Amniotic epithelial cell (primary cell): ENCODE measurements around a stretch of chr7.

DNA sequence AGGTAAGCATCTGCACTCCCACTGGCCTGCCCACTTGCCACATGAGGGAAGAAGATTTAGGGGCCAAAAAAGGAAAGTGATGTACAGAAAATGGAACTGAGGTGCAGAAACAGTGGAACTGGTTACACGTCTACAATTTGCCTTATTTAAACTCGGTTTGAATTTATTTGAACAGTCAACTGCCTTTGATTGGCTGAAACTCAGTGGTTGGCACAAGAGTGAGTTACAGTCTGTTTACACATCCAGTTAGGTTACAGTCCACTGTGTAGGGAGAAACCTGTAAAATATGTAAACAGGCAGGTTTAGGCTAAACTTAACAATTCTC lies 40.2 kb upstream of the RELN start:
- RRBS, result no CpG with 5 or more reads among the region's 2 CpGs

GRCh38 chr7:104936319-104937184 lies 77.5 kb upstream of the KMT2E start:
- RRBS, result no CpG with 5 or more reads among the region's 11 CpGs

DNA sequence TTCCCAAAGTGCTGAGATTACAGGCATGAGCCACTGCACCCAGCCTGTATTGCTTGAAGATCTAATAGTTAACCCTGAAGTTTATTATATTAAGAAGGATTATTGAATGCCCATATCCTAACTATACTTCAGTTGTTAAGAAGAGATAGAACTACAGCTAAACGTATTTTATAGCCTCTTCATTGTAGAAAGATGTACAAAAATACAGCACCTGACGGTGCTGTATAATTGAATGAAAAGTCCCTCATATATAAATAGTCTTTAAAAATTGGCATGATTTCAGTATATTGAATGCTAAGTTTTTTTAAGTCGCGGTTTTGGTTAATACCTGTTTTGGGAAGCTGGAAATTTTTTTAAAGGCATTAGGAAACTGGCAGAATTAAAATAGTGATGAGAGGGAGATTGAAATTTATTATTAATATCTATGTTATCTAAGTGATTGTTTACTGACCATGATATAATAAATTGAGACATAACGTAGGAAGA lies 38.9 kb downstream of the KMT2E start:
- RRBS, result no CpG with 5 or more reads among the region's 5 CpGs

- RRBS, result no CpG with 5 or more reads among the region's 5 CpGs
These were observed 59.4 kb downstream of the KMT2E start for GRCh38 chr7:105073344-105073963.

DNA sequence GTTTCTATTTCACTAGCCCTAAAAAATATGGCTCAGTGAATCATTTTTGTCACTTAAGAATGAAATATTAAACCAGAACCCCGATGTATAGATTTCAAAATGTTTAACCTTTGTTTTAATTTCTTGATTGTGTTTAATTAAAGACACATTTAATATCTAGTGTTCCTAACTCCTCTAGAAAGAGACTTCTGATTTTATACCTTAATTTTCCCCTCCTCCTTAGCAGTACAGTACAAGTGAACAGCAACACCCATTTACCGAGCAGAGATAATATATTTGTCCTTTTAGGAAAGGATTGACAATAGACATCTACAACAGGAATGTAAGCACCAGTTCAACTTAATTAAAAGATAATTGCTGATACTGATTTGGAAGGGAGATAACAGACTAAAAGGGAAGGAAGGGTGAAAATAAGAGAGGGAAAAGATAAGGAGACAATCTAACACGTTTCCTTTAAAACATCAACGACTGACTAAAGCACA lies 119.4 kb downstream of the SRPK2 start:
- RRBS, result no CpG with 5 or more reads among the region's 4 CpGs

DNA sequence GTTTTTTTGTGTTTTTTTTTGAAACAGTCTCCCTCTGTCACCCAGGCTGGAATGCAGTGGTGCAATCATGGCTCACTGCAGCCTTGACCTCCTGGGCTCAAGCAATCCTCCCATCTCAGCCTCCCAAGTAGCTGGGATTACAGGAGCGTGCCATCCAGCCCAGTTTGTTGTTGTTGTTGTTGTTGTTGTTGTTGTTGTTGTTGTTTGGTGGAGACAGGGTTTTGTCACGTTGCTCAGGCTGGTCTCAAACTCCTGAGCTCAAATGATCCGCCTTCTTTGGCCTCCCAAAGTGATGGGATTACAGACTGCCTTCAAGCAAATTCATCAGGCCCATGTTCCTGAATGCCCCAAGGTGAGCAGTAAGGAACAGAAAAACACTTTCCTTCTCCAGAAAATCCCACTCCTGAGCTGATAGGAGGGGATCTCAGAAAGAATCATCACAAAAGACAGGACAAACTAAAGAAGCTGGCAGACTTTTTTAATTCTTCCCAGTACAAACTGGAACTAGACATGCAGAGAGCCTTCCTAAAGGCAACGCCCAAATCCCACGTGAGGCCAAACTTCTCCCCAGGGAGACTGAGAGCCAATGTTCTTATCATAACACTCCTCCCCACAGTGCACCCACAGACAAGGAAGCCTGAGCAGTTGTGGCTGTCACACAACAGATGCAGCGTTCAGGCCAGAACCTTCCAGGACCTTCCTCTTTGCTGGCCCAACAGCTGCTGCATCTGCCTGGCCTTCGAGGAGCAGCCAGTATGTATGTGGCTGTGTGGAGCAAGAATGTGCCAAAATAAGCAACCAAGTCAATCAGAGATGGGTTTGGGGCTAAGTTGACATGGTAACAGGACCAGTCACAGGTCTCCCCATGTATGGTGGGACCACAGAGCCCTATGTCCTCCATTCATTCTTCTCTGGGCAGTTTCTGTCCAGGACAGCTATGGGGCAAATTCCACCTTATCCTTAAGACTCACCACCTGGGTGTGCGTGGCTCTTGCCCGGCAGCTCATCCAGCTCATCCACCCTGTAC lies 35.1 kb downstream of the SRPK2 start:
- RRBS, result no CpG with 5 or more reads among the region's 9 CpGs

- RRBS, result no CpG with 5 or more reads among the region's 5 CpGs
These were observed 34.5 kb downstream of the PUS7 start for GRCh38 chr7:105487469-105488108.

DNA sequence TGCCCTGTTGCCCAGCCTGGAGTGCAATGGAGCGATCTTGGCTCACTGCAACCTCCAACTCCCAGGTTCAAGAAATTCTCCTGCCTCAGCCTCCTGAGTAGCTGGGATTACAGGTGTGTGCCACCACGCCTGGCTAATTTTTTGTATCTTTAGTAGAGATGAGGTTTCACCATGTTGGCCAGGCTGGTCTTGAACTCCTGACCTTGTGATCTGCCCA lies 80.7 kb upstream of the EFCAB10 start:
- RRBS, result no CpG with 5 or more reads among the region's 2 CpGs

DNA sequence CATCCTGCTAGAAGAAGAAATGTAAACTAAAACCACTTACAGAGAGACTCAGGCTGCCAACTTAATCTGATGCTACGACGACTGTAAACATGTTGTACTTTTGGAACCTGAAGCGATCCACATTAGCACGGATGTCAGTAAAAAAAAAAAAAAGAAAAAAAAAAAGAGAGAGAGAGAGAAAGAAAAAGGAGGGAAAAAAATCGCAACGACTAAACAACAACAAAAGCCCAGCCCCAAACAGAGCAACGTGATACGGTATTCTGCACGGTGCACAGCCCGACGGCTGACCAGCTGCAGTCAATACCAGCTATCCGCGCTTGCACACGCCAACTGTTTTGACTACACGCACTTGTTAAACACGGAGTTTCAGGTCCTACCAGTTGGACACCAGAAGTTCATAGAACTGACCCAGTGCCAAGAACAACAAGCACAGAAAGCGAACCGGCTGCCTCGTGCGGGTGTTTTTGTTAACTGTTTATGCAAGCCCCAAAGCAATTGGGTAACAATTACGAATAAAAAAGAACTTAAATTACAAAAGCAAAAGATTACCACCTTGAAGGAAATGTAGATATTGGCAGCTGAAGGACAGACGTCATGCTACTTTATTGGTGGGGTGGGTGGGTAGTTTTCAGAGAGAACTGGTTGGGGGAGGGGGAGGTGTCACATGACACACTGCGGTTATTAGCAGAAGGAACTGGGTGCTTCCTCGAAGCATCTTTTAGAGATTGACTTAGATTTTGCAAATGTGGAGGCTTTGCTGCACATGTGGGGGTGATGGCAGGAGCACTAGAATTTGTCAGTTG lies 110.4 kb upstream of the EFCAB10 start:
- RRBS, result no CpG with 5 or more reads among the region's 24 CpGs

- RRBS, result no CpG with 5 or more reads among the region's 2 CpGs
These were observed 128.3 kb downstream of the ATXN7L1 start for GRCh38 chr7:105748131-105748421.

DNA sequence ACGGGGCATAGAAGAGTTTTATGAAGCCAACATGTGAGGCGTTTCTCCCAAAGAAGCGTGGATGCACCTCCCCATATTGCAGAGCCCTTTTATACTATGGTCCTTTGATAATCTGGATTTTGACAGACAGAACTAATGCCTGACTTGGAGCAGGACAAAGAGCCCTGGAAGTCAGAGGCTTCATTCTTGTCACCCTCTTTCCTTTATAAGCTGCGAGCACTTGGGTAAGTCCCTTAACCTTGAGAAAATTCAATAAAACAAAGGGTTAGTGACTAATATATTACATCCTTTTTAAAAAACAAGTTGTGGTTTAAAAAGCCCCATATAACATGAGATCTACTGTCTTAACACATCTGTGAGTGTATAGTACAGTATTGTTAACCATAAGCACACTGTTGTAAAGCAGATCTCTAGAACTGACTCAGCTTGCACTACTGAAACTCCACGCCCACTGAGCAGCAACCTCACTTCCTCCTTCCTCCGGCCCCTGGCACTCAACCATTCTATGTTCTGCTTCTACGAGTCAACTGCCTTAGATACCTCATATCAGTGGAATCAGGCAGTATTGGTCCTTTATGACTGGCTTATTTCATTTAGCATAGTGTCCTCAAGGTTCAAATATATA lies 67.3 kb downstream of the ATXN7L1 start:
- RRBS, result no CpG with 5 or more reads among the region's 7 CpGs

DNA sequence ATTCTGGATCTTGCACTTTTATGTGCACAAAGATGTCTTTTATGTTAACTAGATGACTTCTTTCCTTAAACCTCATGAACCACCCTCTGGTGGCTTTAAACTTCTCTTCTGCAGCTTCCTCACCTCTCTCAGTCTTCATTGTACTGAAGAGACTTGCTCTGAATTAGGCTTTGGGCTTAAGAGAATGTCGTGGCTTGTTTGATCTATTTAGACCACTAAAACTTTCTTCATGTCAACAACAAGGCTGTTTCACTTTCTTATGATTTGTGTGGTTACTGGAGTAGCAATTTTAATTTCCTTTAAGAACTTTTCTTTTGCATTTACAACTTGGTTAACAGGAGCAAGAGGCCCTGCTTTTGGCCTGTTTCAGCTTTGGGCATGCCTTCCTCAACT lies 38.2 kb upstream of the CDHR3 start:
- RRBS, result no CpG with 5 or more reads among the region's 1 CpG

GRCh38 chr7:106039308-106039925 lies 72.7 kb downstream of the SYPL1 start:
- RRBS, result no CpG with 5 or more reads among the region's 13 CpGs

GRCh38 chr7:106061270-106061719 lies 50.8 kb downstream of the SYPL1 start:
- RRBS, result no CpG with 5 or more reads among the region's 6 CpGs

GRCh38 chr7:106062364-106063083 lies 49.6 kb downstream of the SYPL1 start:
- RRBS, result no CpG with 5 or more reads among the region's 6 CpGs

DNA sequence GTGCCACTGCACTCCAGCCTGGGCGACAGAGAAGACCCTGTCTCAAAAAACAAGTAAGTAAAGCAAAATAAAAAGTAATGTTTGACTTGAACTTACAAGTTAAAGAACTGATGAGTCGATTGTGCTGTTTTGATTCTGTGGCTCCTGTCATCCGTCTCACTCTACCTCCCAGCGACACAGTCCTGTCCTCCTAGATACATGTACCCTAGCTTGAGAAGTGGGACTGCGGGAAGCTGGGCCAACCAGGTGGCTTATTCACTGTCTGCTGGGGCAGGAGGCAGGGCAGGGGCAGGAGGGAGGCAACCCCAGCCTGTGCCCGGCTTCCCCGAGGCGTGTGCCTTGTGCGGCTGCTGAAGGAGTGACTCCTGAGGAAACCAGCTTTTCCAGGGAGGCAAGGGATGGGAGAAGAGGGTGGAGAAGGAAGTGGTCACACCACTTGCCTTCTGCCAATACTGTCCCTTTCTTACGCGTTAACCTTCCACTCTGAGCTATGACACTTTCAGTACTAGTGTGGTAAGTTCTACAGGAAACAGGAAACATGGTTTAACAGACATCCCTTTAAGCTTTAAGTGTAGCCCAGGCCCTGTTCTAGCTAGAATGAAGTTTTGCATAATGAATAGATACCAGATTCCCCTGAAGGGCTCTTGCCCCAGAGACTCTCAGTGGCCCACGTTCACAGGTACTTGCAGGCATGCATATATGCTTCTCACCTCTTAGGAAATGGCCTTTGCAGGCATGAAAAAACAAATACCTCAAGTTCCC lies 40.7 kb downstream of the SYPL1 start:
- RRBS, result no CpG with 5 or more reads among the region's 12 CpGs

DNA sequence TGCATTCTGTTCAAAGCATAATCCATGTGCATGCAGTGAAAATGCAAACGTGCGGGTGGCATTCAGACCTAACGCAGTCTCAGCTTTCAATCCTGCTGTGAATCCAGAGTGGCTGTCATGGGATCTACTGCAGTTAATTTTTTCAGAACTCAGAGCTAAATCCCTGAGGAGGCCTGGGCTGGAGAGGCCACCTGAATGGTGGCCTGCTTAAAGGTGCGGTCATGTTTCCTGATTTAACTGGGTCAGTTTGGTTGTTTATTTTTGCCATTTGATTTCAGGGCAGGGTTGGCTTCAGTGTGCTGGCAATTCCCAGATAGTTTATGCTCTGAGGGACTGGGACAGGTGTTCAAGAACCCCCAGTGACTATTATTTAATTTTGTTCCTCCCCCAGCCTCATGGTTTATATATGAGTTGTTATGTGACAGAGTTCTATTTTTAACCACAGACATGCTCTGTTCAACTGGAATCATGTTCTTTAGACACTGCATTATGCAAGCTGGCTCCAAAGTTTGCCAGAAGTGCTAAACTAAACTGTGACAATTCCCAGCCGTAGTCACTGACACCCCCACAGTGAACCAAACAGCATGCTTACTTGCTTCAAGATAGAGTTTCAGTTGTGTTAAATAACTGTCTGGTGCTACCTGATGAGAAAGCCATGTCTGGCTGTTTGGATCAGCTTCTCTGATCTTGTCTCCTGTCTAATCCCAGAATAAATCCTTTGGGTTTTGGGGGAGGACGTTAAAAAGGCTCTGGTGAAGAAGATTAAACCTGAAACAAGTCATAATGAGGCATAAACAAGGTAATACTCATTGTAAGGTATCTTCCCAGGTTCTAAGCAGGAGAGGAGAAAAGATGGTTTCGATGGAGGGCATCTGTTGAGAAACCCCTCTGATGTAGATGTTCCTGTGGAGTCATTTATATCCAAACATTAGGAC lies 27.7 kb upstream of the SYPL1 start:
- RRBS, result no CpG with 5 or more reads among the region's 7 CpGs

DNA sequence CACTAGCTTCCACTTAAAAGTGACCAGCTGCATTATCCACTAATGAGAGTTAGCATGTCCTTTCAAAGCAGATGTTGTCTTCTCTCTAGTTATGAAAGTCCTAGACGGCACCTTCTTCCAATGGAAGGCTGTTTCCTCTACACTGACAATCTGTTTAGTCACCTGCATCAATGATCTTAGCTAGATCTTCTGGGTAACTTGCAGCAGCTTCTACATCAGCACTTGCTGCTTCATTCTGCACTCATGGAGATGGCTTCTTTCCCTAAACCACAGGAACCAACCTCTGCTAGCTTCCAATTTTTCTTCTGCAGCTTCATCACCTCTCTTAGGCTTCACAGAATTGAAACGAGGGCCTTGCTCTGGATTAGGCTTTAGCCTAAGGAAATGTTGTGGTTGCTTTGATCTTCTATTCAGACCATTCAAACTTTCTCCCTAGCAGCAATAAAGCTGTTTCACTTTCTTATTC lies 24.7 kb downstream of the NAMPT start:
- RRBS, result no CpG with 5 or more reads among the region's 2 CpGs

DNA sequence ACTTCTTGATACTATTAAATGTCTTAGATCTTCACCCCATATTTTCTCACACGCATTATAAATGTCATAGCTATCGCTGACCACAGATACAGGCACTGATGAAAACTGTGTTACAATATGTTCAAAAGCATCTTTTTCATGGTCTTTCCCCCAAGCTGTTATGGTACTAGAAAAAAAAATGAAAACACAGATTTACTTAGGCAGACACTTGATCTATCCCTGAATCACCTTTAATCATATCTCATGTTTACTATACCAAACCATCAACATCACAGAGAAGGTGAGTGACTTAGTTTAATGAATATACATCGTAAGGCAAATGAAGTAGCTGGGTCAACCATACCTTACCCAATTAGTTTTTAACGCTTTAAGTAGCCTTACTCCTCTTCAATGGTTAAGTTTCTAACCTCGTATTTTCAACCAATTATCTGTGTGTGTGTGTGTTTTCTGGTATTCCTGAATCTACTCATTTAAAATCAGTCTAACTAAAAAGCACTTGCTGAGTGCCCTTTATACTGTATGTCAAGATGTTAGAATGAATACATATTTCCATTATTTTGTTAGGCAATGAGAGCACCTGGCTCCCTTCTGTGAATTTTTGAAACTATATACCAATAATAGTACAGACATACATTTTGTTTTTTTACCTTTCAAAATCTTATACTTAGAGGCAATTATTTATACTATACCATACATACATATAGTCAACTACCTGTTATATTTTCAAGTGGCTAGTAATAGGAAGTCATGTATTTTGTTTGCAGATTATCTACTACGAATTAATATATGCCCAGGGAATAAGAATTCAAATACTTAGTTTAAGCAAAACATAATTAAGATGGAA lies 21.1 kb downstream of the NAMPT start:
- RRBS, result no CpG with 5 or more reads among the region's 6 CpGs

DNA sequence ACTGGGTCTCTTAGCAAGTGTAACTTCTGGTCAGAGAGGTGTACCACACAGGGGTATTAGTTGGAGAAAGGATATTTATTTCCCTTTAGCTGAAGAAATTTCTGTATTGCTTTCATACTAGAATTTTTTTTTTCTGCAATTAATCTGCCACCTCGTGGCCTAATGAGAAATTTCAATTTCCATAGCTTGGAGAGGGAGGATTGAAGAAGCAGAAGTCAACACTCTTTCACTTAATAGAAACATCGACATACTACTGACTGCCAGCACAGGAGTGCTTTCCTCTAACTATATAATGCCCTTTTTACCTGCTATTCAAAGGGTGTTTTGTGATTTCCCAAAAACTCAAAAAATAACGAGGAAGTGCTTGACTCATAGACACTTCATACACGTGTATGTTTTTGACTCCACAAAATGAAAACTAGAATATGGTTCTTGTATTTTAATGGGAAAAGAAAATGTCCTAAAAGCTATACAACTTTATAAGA lies 177.7 kb upstream of the NAMPT start:
- RRBS, result no CpG with 5 or more reads among the region's 4 CpGs